SJSA1 (cell line): ENCODE measurements around a stretch of chr10.

GRCh38 chr10:118760253-118760856 is 5.6 kb upstream of the CACUL1 start:
- RAMPAGE, long total RNA = no peak

GRCh38 chr10:119030660-119031658 is 1.4 kb downstream of the NANOS1 start:
- RAMPAGE, long total RNA = no peak

GRCh38 chr10:119043802-119044516 is 14.4 kb downstream of the NANOS1 start:
- RAMPAGE, long total RNA = no peak

GRCh38 chr10:119050402-119051500 is 21.2 kb downstream of the NANOS1 start:
- RAMPAGE, long total RNA = no peak

DNA sequence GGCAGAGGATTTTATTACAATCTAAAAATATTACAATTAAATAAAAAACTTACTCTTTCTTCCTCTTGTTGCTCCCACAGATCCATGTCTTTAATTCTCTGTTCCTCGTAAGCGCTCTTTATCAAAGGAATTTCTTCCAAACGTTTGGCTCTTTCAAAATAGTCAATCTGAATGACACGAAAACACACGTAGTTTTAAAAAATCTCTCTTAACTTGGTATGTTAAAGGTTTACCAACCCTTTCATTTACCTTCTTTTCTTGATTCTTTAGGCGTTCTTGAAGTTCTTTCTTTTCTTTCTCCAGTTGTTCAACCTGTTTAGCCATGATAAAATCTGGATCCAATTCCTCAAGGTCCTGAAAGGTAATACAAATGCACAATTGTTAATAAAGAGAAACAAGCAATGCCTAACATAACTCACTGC is 23.9 kb downstream of the EIF3A start:
- RAMPAGE, long total RNA = no peak

GRCh38 chr10:119209907-119210536 is 2.7 kb downstream of the GRK5 start:
- RAMPAGE, long total RNA = no peak

GRCh38 chr10:119264570-119265201 is 57.3 kb downstream of the GRK5 start:
- RAMPAGE, long total RNA = no peak

DNA sequence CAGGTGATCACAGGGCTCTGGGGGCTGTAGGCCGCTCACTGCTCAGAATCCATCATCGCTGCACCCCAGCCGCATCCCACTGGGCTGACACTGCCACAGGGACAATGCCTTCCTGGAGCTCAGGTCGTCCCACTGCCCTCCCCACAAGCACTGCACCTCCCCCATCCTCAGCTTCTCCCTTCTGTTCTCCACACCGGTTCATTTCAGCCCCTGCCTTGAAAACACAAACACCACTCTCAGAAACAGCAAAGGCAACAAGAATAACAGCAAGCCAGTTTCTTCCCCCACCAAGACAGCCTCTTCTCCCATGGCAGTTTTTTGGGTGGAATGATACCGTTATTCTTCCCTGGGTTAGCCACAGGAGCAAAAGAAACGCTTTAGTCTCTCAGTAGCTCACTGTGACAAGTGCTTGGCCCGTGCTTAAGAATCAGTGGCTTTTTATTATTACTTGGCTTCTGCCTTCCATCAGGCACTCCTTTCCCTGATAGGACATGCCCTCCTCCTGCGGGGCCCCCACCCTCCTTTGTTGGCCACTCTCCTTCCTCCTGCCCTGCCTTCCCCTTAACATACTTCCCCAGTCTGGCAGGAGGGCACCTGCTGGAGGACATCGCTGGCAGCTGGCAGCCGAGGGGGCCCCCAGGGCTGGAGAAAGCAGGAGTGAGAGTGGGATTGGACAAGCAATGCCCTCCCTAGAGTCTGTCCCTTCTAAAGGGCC is 111.4 kb downstream of the GRK5 start:
- RAMPAGE, long total RNA = no peak

DNA sequence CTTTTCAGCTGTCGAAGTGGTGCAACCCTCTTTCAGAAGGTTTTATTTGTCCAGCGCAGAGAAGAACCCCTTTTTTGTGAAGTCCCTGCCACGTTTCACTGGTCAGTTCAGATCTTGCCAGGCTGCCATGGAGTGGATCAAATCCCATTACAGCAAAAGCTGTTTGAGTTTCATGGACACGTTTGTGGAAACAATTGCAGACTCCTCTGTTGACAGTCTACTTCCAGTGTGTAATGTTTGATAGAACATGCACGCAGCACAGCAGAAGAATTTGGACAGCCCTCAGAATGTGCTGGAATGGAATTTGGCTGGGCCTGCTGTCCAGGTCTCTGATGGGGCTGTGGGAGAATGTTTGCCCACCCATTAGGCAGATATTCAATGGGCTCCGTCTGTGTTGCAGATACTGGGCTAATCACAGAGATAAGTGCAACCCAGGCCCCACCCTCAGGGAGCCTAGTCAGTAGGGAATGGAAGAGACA is 143.2 kb downstream of the GRK5 start:
- RAMPAGE, long total RNA = no peak

DNA sequence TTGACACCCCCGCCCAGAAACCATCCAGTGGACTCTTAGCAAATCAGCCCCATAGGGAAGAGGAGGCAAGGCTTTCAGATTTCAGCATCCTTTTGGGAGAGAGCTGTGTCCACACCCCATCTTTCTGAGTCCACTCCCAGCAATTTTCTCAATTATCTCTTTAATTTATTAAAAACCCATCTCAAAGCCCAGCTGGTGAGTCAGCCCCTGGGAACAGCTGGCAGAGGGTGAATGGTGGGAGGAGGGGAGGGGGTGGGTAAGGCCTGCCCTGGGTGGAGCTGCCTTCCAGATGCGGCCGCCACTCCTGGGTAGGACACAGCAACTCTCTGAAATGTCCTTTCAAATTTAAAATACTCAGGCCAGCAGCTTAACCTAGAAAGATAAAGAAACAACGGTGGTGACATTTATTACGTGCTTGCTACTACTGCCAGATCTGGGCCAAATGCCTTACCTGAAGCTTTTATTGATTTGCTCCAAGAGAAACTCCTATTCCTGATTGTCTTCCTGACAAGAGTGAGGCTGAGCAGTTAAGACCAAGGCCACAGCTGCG is 120.5 kb downstream of the RGS10 start:
- RAMPAGE, long total RNA = no peak

DNA sequence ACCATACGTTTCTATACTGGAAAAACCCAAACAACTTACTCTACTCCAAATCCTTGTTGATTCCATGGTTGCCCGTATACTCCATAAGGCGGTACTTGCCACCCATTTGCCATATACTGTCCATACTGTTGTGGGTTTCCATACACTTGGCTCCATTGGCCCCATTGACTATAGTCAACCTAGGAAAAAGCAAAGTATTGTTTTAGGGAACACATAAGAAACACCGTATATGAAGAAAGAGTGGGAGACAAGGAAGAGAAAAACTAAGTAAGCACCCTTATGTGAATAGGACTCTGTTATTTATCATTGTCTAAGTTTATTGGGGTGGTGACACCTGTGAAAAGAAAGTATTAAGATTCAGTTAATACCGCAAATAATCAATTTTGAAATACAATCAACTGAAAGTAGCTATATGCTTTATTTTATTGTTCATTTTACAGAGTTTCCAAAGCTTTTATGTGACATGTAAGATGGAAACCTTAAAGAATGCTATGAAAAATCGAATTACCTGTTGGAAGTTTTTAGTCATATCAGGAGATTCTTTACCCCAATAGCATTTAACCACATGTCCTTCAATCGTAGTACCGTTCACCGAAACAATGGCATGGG is 20.1 kb downstream of the TIAL1 start:
- RAMPAGE, long total RNA = no peak

DNA sequence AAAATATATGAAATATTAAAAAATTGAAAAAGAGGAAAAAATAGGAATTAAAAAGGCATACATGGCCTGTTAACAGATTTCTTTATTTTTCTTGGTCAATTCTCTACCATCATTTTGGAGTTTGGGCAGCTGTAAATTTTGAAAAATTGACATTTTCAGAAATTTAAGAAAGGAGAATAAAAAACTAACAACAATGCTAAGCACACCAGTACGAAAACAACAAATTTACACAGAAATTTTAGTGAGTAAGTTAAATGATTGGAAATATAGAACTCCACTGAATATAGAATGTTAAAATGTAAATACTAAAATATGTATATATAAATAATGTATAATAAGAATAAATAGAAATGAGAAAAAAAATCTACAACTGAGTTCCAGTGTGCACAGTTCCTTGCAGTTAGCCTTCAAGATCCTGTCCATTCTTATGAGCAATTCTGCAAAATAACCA is 16.3 kb downstream of the TIAL1 start:
- RAMPAGE, long total RNA = no peak

- RAMPAGE, long total RNA = no peak
These were observed 9.4 kb downstream of the TIAL1 start for GRCh38 chr10:119587138-119587893.

- RAMPAGE, long total RNA = no peak
These were observed 836 bp upstream of the TIAL1 start for GRCh38 chr10:119597667-119597932.

DNA sequence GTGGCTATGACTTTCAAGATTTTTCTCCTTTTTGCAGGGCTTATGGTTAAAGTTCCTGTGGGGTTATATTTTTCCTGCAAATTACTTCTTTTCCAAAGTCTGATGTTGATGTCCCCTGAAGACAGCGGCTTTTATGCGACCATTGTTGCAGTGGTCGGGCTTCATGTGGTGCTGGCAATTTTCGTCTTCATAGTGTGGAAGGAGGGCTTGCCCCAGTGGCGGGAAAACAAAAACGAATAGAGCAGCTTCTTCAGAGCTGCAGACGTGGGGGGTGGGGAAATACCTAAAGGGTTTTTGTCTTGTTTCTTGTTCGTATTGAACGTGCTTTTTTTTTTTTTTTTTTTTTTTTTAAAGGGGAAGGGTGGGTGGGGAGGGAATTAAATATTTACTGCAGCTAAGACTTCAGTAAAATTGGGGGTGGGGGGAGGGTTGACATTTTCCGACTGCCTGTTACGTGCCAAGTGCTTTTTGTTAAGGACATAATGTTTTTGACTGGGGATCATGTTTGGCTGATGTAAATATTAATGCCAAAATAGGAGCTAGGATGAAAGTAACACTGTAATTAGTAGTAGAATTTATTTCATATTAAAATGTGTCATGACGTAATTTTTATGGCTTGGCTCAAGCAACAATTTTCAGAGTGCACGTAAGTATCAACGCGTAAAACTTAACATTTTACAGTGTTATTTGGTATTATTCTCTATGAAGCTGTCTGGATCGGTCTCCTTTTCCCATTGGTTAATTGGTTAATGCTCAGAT is 53.6 kb downstream of the MCMBP start:
- RAMPAGE, long total RNA = no peak

DNA sequence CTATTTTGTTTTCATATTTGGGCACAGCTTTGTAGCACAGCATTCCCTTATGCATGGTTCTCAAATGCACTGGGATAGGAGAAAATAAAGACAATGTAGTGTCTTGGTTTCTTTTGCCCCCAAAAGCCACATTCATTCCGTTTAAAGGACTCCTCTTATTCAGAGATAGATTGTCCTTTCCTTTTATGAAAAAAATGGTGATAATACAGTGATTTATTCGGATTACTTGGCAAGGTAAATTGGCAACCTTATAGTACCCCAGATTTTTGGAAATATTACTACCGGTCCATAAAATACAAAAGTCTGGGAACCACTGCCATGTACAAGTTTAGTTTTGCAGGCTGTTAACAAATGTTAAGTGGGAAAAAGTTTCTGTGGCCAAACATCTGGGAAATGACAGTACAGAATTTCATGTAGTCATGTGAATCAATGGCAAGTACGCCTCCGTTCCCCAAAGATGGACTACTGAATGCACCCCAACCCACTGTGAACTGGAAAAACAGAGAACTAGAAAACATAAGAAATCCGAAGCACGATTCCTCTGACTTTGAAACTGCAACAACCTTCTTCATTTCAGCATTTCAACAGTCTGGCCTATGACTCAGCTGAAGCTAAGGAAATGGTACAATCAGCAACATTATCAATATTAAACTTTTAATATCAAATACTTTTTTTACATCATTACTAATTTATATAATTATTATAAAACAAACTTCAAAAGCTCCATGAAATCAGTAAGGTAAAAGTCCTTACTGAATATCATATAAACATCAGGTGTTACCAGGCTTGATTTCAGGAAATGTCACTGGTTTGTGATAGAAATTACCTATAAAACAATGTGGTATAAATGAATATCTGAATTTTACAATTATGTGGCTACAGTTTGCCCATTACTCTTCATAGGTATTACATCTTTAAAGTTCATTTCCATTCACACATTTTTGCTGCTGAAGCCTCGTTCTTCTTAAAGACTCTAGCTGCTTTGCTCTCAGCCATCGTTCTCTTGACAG is 41.8 kb downstream of the MCMBP start:
- RAMPAGE, long total RNA = no peak

- RAMPAGE, long total RNA = no peak
These were observed 54.7 kb downstream of the WDR11 start for GRCh38 chr10:120905676-120906519.

- RAMPAGE, long total RNA = no peak
These were observed 229.2 kb downstream of the WDR11 start for GRCh38 chr10:121080278-121080786.

DNA sequence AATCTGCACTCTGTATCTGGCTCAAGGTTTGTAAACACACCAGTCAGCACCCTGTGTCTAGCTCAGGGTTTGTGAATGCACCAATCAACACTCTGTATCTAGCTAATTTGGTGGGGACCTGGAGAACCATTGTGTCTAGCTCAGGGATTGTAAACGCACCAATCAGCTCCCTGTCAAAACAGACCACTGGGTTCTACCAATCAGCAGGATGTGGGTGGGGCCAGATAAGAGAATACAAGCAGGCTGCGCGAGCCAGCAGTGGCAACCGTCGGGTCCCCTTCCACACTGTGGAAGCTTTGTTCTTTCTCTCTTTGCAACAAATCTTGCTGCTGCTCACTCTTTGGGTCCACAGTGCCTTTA is 232.2 kb downstream of the FGFR2 start:
- RAMPAGE, long total RNA = no peak

DNA sequence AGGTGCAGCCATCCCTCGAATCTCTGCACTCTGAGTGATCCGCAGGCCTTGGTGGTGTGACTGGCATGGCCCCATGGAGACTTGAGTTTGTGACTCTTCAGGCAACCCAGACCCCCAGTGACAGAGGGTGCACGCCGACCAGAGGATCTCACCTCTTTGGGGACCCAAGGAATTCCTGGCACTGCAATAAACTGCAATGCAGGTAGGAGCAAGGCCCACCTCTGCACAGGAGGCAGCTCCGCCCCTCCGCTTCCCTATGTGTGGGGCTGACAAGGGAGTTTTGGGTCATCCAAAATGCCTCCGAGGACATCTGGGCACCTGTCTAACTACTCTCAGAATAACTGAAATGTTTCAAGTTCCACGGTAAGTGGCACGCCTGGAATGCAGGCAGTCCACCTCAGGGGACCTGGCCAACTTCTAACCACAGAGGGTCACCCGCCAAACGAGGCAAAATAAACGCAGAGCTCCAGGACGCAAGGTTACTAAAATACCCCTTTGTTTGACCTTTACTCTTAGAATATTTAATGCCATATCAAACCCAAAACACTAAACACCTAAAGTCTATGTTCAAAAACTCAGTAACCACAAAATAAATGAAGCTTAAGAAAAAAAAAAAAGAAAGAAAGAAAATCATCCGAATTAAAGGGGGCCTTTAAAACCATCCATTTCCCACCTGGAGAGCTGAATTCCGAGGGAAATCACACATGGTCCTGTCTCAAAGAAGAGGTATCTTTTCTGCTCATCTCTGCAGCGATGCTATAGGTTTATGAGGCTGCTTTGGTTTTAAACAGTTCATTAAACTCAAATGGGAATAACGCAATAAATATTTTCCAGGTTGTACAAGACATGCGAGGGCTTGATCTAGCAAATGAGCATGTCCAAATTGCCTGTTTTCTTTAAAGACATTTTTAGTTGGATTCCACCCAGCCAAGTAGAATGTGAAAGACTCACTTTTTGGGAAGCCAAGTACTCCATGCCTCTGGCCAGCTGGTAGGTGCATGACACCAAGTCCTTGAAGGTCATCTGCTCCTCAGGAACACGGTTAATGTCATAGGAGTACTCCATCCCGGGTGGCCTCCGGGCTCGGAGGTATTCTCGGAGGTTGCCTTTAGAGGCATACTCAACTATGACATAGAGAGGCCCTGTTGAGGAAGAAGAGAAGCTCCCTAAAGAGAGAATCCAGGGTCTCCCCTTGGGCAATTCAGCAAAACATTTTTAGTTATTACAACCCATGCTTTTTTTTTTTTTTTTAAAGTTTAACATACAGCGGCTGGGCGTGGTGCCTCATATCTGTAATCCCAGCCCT is 102.2 kb downstream of the FGFR2 start:
- RAMPAGE, long total RNA = no peak